Endodermal cell (in vitro differentiated cells): ENCODE measurements around a stretch of chr10.

DNA sequence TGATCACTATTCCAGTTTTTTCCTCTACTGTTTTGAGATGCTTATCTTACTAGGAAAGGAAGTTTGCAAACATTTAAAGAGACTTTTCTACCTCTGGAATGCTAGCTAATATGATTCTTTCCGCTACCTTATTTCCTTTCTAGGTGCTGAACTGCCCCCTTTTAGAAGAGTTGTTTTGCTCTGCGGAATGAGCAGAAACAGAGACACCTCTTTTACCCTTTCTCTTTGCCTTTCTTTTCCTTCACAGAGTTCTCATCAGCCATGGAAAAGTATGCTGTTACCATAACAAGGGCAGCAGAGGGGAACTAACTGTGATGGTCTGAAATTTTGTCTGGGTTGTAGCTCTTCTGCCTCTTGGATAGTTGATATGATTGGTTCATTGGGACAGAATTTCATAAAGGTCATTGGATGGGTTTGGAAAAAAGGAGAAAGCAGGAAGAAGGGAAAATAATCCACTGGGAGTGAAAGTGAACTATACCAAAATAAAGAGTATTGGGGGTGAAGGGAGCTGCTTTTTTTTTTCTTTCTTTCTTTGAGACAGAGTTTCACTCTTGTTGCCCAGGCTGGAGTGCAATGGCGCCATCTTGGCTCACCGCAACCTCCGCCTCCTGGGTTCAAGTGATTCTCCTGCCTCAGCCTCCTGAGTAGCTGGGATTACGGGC, 5.7 kb downstream of the EIF4EBP2 start:
- PRO-cap: no peak

DNA sequence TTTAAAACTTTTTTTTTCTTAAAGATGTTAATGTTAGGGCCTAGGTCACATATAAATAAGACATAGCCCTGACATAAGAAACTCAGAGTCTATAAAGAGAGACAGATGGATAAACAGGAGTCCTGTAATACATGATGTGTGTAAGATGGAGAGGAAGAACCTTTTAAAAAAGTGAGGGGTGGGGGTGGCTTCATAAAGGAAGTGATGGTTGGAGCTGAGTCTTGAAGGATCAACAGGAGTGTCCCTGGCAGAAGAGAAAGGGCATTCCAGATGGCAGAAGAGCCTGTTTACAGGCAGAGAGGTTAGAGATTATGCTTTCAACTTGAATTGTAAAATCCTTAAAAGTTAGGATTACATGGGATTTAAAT, 15.5 kb downstream of the EIF4EBP2 start:
- PRO-cap: no peak

DNA sequence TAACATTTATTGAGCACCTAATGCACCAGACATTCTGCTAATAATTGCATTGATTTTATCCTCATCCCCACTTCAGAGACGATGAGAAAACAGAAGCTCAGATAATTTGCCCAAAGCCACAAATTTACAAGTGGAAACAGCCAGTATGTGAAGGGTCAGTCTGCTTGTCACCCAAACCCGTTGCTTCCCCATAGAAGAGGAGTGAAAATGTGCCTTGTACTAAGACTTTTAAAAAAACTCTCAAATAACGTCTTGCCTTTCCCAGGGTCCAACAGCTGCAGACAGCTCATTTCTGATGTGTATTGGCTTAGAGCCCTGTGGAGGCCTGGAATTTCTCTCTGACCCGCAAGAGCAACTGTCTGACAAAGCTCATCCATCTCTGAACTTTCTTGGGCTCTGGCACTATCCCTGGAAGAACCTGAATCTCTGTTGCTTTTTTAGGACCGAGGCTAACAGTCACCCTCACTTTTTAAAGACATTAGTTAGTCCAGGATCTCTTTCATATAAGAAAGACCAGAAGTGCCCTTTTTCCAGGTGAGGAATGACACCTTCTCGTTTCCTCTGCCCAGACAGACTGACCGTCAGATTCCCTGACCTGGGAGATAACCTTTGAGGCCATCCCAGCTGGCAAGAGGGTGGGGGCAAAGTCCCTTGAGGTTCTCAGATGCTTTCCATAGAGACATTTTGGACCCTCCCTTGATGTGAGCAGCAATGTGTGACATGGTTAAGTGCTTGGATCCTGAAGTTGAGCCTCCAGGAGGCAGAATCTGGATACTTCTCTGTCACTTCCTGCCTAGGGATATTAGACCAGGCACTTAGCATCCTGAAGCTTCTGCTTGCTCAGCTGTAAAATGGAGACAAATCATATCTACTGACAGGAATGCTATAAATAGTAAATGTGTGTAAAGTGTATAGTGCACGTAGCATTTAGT, 4.4 kb upstream of the NODAL start:
- PRO-cap: bidirectional peak, plus-strand start at position 372 of the sequence, minus-strand start at position 203 of the sequence; bidirectional peak, plus-strand start at position 708 of the sequence, minus-strand start at position 576 of the sequence

DNA sequence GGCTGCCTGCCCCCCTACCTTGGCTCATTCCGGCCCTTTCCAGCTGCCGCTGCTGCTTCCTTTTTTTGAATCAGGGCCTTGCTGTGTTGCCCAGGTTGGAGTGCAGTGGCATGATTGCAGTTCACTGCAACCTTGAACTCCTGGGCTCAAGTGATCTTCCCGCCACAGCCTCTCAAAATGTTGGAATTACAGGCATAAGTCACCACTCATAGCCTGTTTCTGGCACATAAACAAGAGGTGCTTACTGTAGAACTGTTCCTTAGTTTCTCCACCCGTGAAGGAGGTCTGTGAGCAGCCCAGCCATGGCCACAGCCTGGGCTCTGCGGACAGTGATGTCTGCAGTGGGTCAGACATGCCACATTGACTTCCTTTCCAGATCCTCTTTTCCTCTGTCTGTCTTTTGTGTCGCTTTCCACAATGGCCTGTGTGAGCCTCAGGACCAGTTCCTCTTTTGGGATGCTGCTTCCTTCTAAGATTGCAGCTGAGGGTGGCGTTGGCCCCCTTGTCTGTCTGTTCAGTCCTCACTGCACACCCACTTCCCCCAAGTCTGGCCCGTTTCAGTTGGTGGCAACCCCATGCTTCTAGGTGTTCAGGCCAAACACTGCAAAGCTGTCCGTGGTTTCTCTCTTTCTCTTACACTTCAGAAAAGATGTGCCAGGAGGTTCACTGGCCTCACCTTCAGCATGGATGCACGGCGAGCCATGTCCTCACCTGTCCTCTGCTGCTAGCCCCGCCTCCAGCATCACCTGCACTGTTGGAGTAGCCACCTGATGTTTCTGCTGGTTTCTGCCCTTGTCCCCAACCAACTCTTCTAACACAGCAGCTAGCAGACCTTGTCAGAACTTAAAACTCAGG, 14.7 kb downstream of the PALD1 start:
- PRO-cap: no peak

GRCh38 chr10:70715844-70716196, 43.5 kb downstream of the ADAMTS14 start:
- PRO-cap: no peak

DNA sequence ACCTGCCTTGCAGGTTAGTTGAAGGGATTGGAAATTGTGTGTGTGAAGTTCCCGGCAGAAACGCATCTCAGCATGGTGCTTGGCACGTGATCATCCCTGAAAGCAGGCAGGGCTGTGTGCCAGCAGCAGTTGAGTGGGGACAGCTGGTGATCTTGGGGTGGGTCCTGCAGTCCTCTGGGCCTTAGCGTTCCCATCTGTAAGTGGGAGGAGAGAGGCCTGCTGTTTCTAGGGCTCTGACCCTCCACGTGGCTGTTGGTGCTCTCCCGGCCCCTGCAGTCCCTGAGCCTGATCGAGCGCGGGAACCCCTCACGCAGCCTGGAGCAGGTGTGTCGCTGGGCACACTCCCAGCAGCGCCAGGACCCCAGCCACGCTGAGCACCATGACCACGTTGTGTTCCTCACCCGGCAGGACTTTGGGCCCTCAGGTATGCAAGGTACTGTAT, 55.3 kb downstream of the TBATA start:
- PRO-cap: no peak

GRCh38 chr10:70761018-70761899, 23.9 kb downstream of the TBATA start:
- PRO-cap: no peak

DNA sequence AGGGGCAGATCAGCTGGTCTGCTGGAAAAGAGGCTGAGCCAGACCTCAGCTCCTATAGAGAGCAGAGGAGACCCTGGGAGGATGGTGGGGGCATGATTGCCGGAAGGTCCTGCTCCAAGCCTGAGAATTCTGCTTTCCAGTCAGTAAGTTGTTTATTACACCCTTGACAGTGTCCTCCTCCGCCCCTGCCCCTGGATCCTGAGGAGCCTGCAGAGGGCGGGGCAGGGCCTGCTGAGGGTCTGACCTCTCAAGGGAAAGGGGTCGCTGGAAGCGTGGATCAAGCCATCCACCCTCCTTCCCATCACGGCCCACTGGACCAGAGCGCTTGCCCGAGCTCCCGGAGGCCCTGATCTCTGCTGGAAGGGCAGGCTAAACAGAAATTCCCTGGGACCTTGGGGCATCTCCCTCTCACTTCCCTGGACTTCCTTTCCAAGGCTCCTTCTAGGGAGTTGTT, 16.9 kb downstream of the UNC5B start:
- PRO-cap: no peak

- PRO-cap: no peak
Measured at GRCh38 chr10:71256025-71257077, 44.0 kb downstream of the UNC5B start.

DNA sequence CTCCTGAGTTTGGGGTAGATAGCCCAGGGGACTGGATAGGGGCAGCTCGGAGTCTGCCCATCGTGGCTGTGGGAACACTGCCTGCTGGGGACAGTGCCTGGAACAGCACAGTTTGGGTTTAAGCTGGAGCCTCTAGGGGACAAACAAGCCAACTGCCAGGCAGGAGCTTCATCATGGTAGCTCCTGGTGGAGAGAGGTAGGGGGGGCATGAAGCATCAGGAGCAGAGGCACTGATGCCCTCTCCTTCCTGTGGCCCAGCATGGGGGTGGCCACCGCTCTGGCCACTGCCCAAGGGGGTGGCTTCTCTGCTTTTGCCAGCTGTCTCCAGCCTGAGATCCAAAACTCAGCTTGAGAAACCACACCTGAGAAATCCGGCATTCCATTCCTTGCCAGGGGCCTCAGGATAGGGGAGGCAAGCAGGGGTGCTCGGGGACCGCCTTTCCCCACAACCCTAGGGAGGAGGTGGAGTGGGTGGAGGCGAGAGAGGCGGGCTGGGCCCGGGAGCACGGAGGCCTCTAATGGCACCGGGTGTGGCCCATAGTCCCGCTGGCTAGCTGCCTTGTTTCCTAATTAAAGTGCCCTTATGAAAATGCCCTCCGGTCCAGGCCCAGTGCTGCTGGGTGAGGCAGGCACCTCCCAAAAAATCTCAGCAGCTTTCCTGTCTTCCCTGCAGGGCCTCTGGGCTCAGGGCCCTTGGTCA, 47.6 kb downstream of the UNC5B start:
- PRO-cap: no peak

GRCh38 chr10:71260564-71261111, 48.3 kb downstream of the UNC5B start:
- PRO-cap: no peak

DNA sequence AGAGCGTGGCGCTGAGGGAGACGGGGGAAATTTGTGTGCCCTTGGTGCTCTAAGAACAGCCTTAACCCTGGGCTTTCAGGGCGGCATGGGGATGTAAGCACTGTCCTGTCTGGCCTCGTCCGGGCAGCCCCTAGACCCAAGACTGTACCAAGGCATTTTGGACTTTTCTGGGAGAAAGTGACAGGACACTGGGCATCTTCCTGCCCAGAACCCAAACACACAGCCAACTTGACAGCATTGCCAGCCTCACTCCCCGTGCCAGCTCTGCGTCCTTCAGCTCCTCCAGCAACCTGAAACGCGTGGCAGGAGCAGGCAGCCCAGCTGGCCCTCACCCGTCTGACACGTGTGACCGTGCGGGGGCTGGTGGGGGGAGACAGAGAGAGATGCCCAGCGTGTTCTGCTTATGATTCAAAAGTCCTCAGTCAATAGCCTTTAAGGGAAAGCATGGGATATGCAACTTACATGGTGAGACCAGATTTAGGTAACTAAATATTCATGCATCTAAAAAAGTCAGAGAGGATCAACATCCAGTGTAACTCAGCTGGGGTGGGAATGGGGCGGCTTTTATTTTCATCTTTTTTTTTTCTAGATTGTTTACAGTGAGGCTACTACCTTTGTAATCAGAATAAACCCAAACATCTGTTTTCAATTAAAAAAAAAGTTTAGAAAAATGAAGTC, 50.3 kb upstream of the SLC29A3 start:
- PRO-cap: no peak

DNA sequence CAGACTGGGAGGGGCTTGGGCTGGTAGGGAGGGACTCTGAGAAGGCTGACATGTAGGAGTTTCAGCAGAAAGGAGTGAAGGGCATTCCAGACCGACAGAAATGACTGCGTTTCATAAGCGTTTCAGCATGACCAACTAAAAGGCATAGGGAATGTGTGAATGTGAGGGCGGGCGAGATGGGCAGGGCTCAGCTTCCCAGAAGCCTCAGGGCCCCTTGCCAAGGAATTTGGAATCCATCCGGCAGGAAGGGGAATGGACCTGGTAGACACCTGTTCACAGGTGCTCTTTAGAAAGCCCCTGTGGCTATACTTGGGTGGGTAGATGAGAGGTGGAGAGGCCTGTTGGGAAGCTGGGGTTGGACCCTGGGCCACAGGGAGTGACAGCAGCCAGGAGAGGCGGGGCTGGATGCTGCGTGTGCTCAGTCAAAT, 24.9 kb upstream of the SLC29A3 start:
- PRO-cap: no peak

- PRO-cap: unidirectional peak, plus-strand start at chr10:71314627; unidirectional peak, minus-strand start at chr10:71314802
Measured at GRCh38 chr10:71314207-71315142, 4.6 kb upstream of the SLC29A3 start.

- PRO-cap: no peak
Measured at GRCh38 chr10:71621611-71622944, 97.5 kb downstream of the C10orf105 start.

DNA sequence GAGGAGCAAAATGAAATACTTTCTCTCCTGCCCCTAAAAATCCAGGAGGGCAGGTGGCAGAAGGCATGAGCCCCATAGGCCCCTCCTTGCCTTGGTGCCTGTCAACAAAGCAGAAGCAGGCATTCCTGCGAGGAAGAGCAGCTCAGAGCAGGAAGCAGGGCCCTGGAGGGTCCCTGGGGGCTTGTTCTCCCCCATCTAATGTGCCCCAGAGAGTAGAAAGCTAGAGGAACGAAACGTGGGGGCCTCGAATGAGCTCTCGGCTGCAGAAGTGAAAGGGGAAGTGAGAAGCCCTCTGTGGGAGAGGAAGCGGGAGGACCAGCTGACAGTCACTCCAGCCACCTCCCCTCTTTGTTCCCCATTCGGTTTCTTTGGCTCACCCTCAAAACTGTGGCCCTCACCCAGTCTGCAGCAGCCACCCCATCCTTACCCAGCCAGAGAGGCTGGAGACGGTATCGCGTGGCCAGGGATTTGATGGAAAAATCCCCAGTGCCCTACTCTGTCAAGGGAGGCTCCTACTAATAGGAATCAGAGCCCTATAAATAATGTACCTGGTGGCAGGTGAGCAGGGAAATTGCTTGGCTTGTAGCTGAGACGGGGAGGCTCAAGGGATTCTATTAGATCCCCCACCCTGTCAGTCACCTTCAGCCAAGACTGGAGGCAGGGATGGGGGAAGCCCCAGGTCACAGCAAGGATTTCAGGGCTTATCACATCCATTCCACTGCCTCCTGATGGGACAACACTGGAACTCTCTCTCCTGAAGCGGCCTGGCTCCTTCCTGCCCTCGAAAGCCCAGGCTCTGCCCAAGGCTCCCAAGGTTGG, 24.9 kb downstream of the C10orf105 start:
- PRO-cap: no peak

- PRO-cap: bidirectional peak, plus-strand start at chr10:71713819, minus-strand start at chr10:71713813
Measured at GRCh38 chr10:71713261-71714176, 6.1 kb downstream of the C10orf105 start.

DNA sequence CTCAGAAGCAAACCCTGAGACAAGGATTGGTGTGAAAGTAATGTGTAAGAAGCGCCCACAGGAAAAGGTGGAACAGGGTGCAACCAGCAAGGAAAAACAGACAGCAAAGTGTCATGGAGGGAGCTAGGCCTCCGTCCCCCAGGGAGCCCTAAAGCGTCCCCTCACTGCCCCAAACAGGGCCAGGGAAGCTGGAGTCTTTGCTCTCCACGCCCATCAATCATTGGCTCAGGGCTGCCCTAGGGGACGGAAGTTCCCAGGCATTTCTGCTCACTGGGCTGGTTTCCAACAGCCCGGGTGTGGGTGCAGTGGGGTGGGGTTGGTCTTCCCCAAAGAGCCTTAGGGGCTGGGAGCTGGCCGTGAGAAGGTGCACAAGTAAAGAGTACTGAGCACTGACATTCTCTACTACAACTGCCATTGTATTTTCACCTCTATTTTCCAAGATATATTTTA, 9.7 kb upstream of the C10orf105 start:
- PRO-cap: no peak

- PRO-cap: no peak
Measured at GRCh38 chr10:71747216-71747944, 25.9 kb downstream of the VSIR start.

- PRO-cap: unidirectional peak, minus-strand start at chr10:71808328; unidirectional peak, minus-strand start at chr10:71808399
Measured at GRCh38 chr10:71807488-71808617, 34.5 kb upstream of the VSIR start.